ENCODE results near the gene CBY2.

DNA sequence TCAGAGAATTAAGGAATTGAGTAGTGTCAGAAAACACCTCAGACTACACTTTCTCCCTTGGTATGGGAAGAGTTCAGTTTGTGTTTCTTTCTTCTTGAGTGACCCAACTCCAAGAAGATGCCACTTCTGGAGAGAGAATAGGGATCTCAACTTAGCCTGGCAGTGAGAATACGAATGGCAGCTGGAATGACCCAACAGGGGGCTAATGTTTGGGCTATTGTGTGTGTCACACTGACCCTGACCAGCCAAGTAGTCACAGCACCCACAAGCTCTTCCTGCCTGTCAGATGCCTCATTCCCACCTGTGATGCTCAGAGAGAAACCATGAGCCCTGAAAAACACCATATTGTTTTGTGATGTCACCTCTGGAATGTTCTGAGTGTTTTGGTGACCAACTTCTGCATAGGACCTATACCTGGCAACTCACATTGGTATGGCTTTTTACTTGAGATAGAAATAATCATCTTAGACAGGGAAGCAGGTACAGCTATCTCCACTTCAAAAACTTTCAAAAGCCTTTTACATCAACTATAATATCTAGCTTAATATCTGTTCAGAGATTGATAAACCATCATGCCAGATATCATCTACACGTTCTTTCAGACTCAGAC is at the start of gene CBY2:
TSS of gene CBY2 (plus strand) at position 285 of the 610 bp plus-strand sequence.
- RAMPAGE, long total RNA: no peak
- RRBS, 2 experiments: no CpG with 5 or more reads among the region's 2 CpGs
CAGE:
- cytosol, long polyA minus RNA: no peak
- cytosol, long polyA plus RNA: no peak
- long polyA plus RNA: no peak
- nucleolus, long total RNA: no peak
- nucleus, long polyA plus RNA: no peak
- nucleus, long total RNA: no peak

- RAMPAGE, long total RNA: no peak
- RRBS, 2 experiments: no CpG with 5 or more reads among the region's 16 CpGs
CAGE:
- cytosol, long polyA minus RNA: start-site peak on the minus strand at chr13:45969429-45969466, 57 reads; start-site peak on the minus strand at chr13:45969526-45969607, 77 reads
- cytosol, long polyA plus RNA: no peak
- long polyA plus RNA: no peak
- nucleolus, long total RNA: no peak
- nucleus, long polyA plus RNA: no peak
- nucleus, long total RNA: no peak
Observed at GRCh38 chr13:45969205-45970097, 83.1 kb downstream of the ZC3H13 start.

DNA sequence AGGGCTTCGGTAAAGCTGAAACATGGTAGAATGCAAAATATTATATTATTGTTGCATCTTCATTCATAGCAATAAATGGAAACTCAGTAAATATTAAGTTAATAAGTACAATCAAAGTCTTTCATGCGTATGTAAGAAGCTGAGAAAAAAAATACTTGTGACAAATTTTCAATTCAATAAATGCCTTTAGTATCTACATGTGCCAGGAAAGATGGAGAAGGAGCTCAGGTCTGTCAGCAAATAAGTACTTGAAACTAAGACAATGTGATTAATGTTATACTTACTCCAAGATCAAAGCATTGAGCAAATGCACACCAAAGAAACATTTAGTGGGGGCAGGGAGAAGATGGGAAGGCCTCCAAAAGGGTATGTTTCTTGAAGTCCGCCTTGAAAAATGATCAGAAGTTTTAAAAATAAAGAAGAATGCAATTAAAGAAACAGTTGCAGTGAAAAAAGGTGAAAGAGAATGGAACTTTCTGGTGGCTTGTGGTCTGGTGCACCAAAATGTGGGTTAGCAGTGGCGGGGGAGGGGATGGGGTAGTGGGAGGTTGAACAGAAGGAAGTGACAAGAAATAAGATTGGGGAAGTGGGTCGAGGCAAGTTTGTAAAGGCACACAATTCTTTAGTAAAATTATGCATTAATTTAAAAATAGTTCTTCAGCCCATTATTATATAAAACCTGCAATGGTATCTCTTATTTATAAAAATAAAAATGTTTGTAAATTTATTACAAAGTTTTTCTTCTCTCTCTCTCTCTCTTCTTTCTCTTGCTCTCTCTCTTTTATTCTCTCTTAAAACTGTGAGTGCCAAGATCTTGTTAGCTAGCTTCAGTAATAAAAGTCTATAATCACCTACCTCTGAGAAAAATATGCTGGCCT is 2.5 kb downstream of the LCP1 start:
- RAMPAGE, long total RNA: no peak
- RRBS, 2 experiments: no CpG with 5 or more reads among the region's 5 CpGs
CAGE:
- cytosol, long polyA minus RNA: no peak
- cytosol, long polyA plus RNA: no peak
- long polyA plus RNA: no peak
- nucleolus, long total RNA: no peak
- nucleus, long polyA plus RNA: no peak
- nucleus, long total RNA: no peak

- RAMPAGE, long total RNA: no peak
- RRBS, 2 experiments: no CpG with 5 or more reads among the region's 3 CpGs
CAGE:
- cytosol, long polyA minus RNA: no peak
- cytosol, long polyA plus RNA: no peak
- long polyA plus RNA: no peak
- nucleolus, long total RNA: no peak
- nucleus, long polyA plus RNA: no peak
- nucleus, long total RNA: no peak
Observed at GRCh38 chr13:46296121-46296805, 84.5 kb downstream of the LRRC63 start.

- RAMPAGE, long total RNA: no peak
- RRBS, 2 experiments: no CpG with 5 or more reads among the region's 5 CpGs
CAGE:
- cytosol, long polyA minus RNA: no peak
- cytosol, long polyA plus RNA: no peak
- long polyA plus RNA: no peak
- nucleolus, long total RNA: no peak
- nucleus, long polyA plus RNA: no peak
- nucleus, long total RNA: no peak
Observed at GRCh38 chr13:46296900-46297497, 85.3 kb downstream of the LRRC63 start.

DNA sequence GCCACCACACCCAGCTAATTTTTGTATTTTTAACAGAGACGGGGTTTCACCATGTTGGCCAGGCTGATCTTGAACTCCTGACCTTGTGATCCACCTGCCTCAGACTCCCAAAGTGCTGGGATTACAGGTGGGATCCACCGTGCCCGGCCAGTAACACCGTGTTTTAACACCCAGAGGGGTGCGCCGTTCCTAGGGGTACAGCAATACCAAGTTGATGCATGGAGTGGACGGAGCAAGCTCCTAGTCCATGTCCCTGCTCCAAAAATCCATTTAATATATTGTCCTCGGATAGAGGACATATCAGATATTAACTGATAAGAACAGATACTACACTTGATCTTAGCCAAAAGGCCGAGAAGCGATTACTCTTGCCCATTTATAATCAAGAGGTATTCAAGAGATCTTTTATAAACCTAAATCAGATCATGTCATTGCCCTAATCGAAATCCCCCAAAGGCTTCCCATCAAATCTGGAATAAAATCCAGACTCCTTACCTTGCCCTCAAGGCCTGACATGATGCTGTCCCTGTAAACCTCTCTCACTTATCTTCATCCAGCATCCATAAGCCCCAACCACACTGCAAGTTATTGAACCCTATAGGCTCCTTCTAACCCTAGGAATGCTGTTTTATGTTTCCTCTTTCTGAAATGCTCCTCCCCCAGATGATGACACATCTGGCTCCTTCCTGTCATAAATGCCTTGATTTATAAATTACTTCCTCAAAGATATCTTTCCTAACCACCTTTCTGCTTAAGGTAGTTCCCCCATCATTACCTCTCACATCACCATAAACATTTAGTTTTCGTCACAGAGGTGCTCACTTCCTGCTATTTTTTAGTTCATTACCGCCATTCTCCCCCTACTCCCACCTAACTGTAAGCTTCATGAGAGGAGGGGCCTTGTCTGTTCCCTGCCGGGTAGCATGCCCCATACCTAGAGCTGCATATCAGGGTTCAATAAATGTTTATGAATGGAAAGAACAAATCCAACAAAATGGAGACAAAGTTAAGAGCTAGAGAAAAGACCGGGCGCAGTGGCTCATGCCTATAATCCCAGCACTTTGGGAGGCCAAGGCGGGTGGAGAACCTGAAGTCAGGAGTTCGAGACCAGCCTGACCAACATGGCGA is 12.5 kb downstream of the RUBCNL start:
- RAMPAGE, long total RNA: no peak
- RRBS, 2 experiments: 50 to 100% methylated on average over 1 to 2 of the region's 19 CpGs
CAGE:
- cytosol, long polyA minus RNA: no peak
- cytosol, long polyA plus RNA: no peak
- long polyA plus RNA: no peak
- nucleolus, long total RNA: no peak
- nucleus, long polyA plus RNA: no peak
- nucleus, long total RNA: no peak

DNA sequence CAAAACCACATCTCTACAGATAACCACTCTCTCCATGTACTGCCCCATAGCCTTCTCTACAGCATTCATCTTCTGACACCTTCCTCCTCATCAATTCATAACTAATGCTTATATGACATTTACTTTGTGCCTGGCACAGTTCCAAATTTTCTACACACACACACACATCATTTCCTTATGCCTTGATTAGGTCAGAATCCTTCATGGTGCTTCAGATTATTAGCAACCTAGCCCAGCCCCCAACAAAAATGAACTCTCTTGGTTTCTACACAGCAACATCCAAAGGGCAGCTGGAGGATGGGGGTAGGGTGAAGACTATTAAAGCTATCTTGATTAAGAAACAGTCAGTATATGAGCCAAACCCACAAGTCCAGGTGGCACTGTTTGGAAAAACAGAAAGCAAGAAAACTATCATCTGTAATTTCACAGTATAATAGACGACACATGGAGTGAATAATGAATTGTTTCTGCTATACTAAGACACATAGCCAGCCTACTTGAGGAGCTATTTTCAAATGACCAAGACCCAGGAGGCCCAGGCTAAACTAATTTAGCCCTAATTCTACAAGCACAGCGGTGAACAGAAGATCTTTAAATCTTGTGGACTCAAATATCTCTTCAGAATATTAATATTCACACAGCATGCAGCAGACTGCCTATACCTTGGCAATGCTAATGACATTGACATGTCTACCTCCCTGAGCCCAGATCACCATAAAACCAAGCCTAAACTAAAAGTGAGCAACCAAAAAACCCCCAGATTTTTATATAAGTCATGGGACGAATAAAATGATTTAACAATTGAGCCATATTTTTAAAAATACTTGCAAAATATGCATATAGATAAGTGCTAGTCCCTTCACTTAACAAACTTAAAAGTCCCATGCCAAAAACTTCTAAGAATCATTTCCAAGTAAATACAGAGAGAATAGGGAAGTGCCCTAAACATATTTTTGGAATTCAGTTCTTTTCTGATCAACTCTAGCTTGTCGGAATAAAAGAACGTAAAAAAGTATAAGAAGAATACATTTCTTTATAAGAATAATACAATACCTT is 3.4 kb downstream of the RUBCNL start:
- RAMPAGE, long total RNA: no peak
- RRBS, 2 experiments: no CpG with 5 or more reads among the region's 5 CpGs
CAGE:
- cytosol, long polyA minus RNA: no peak
- cytosol, long polyA plus RNA: no peak
- long polyA plus RNA: no peak
- nucleolus, long total RNA: no peak
- nucleus, long polyA plus RNA: no peak
- nucleus, long total RNA: no peak

GRCh38 chr13:46385584-46386167 is 1.4 kb downstream of the RUBCNL start:
- RAMPAGE, long total RNA: no peak
- RRBS, 2 experiments: 1 to 3% methylated on average over 6 of the region's 10 CpGs
CAGE:
- cytosol, long polyA minus RNA: no peak
- cytosol, long polyA plus RNA: no peak
- long polyA plus RNA: no peak
- nucleolus, long total RNA: no peak
- nucleus, long polyA plus RNA: no peak
- nucleus, long total RNA: start-site peak on the minus strand at chr13:46385681-46385942, 5 reads

DNA sequence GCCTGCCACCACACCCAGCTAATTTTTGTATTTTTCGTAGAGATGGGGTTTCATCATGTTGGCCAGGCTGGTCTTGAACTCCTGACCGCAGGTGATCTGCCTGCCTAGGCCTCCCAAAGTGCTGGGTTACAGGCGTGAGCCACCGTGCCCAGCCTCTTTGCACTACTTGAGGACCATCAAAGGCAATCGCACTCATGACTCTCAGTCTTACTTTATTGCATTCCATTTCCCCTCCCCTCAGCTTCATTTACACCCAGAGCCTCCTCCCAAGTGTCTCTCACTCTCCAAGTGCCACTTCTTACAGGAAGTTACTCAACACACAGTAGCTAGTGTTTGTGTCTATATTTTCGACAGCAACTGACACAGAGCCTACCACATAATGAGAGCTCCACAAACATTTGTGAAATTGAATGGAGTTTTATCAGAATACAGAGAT is 16.8 kb upstream of the RUBCNL start:
- RAMPAGE, long total RNA: no peak
- RRBS, 2 experiments: no CpG with 5 or more reads among the region's 6 CpGs
CAGE:
- cytosol, long polyA minus RNA: no peak
- cytosol, long polyA plus RNA: no peak
- long polyA plus RNA: no peak
- nucleolus, long total RNA: no peak
- nucleus, long polyA plus RNA: no peak
- nucleus, long total RNA: no peak

DNA sequence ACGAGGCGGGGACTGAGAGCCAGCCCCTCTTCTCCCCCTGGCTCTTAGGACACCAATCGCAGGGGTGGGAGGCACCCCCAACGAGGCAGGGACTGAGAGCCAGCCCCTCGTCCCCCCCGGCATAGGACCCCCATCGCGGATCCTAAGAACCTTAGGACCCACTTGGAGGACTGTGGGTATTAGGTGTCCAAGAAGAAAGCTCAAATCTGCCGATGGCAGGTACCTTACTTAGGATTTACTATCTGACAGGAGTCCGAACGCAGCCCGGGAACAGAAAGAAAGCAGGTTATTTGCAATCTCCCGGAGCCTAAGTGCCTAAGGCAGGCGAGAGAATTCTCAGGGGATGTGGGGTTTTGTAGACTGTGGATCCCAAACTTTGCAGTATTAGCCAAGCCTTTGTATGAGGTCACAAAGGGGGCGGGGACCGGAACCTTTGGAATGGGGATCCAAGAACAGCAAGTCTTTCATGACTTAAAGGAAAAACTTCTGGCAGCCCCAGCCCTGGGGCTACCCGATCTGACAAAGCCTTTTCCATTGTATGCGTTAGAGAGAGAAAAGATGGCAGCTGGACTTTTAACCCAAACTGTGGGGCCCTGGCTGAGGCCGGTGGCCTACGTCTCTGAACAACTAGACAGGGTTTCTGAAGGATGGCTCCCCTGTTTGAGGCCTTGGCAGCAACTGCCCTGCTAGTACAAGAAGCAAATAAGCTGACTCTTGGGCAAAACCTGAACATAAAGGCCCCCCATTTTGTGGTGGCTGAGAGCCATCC is 80.6 kb upstream of the RUBCNL start:
- RAMPAGE, long total RNA: no peak
- RRBS, 2 experiments: no CpG with 5 or more reads among the region's 20 CpGs
CAGE:
- cytosol, long polyA minus RNA: no peak
- cytosol, long polyA plus RNA: no peak
- long polyA plus RNA: no peak
- nucleolus, long total RNA: no peak
- nucleus, long polyA plus RNA: no peak
- nucleus, long total RNA: no peak

DNA sequence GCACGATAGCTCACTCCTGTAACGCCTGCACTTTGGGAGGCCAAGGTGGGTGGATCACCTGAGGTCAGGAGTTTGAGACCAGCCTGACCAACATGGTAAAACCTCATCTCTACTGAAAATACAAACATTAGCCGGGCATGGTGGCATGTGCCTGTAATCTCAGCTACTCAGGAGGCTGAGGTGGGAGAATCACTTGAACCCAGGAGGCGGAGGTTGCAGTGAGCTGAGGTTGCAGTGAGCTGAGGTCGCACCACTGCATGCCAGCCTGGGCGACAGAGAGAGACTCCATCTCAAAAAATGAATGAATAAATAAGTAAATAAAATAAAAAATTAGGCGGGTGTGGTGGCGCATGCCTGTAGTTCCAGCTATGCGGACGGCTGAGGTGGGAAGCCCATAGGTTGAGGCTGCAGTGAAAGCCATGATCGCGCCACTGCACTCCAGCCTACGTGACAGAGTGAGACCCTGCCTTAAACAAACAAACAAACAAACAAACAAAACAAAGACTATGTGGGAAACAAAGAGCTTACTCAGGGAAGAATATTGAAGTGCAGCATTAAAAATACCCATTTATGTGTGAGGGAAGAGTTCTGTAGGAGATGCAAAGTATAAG is 4.7 kb downstream of the LRCH1 start:
- RAMPAGE, long total RNA: no peak
- RRBS, 2 experiments: no CpG with 5 or more reads among the region's 13 CpGs
CAGE:
- cytosol, long polyA minus RNA: no peak
- cytosol, long polyA plus RNA: no peak
- long polyA plus RNA: no peak
- nucleolus, long total RNA: no peak
- nucleus, long polyA plus RNA: no peak
- nucleus, long total RNA: no peak

- RAMPAGE, long total RNA: no peak
- RRBS, 2 experiments: no CpG with 5 or more reads among the region's 2 CpGs
CAGE:
- cytosol, long polyA minus RNA: no peak
- cytosol, long polyA plus RNA: no peak
- long polyA plus RNA: no peak
- nucleolus, long total RNA: no peak
- nucleus, long polyA plus RNA: no peak
- nucleus, long total RNA: no peak
Observed at GRCh38 chr13:46878404-46878926, 18.4 kb downstream of the HTR2A start.

- RAMPAGE, long total RNA: no peak
- RRBS, 2 experiments: no CpG with 5 or more reads among the region's 3 CpGs
CAGE:
- cytosol, long polyA minus RNA: no peak
- cytosol, long polyA plus RNA: no peak
- long polyA plus RNA: no peak
- nucleolus, long total RNA: no peak
- nucleus, long polyA plus RNA: no peak
- nucleus, long total RNA: no peak
Observed at GRCh38 chr13:46897265-46897481, 320 bp upstream of the HTR2A start.

GRCh38 chr13:48071918-48072782 is 22.8 kb downstream of the MED4 start:
- RAMPAGE, long total RNA: no peak
- RRBS, 2 experiments: no CpG with 5 or more reads among the region's 8 CpGs
CAGE:
- cytosol, long polyA minus RNA: no peak
- cytosol, long polyA plus RNA: no peak
- long polyA plus RNA: no peak
- nucleolus, long total RNA: no peak
- nucleus, long polyA plus RNA: no peak
- nucleus, long total RNA: no peak

DNA sequence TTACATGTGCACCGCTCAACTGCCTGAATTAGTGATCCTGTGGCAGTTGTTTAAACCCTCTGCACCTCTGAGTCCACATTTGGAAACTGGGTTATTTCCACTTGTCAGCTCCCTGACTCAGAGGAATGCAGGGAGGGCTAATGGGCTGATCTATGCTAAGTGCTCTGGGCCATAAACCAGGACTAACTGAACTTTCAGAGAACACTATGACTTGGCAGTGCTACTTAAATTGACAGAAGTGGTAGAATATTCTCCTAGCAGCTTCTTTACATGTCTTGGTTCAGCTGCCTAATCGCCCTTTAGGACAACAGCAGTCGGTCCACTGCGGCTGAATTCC is 26.9 kb upstream of the MED4 start:
- RAMPAGE, long total RNA: no peak
- RRBS, 2 experiments: no CpG with 5 or more reads among the region's 4 CpGs
CAGE:
- cytosol, long polyA minus RNA: no peak
- cytosol, long polyA plus RNA: no peak
- long polyA plus RNA: no peak
- nucleolus, long total RNA: no peak
- nucleus, long polyA plus RNA: no peak
- nucleus, long total RNA: no peak

GRCh38 chr13:48232467-48232885 is 530 bp upstream of the ITM2B start:
- RAMPAGE, long total RNA: no peak
- RRBS, 2 experiments: no CpG with 5 or more reads among the region's 12 CpGs
CAGE:
- cytosol, long polyA minus RNA: no peak
- cytosol, long polyA plus RNA: no peak
- long polyA plus RNA: no peak
- nucleolus, long total RNA: no peak
- nucleus, long polyA plus RNA: no peak
- nucleus, long total RNA: no peak

GRCh38 chr13:48394684-48395346 is 18.1 kb downstream of the LPAR6 start:
- RAMPAGE, long total RNA: no peak
- RRBS, 2 experiments: no CpG with 5 or more reads among the region's 5 CpGs
CAGE:
- cytosol, long polyA minus RNA: no peak
- cytosol, long polyA plus RNA: no peak
- long polyA plus RNA: no peak
- nucleolus, long total RNA: no peak
- nucleus, long polyA plus RNA: no peak
- nucleus, long total RNA: no peak

DNA sequence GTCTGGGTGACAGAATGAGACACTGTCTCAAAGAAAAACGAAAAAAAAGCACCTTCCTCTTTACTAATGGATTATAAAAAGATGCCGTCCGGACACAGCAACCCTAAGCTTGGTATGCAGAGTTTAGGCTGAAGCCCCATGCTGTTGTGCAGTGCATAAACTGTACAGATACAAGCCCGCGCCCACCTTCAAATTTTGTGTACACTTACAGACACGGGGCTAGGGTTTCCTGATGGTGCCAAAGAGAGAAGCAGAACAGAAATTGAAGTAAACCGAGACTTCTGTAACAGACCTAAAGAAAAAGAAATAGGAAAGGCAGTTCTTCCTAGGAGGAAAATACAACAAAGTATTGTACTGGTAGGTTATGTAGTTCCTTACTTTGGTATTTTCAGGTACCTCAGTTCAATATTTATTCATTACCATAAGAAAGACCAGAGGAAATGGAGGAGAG is 8.9 kb downstream of the LPAR6 start:
- RAMPAGE, long total RNA: no peak
- RRBS, 2 experiments: no CpG with 5 or more reads among the region's 7 CpGs
CAGE:
- cytosol, long polyA minus RNA: no peak
- cytosol, long polyA plus RNA: no peak
- long polyA plus RNA: no peak
- nucleolus, long total RNA: no peak
- nucleus, long polyA plus RNA: no peak
- nucleus, long total RNA: no peak

- RAMPAGE, long total RNA: no peak
- RRBS, 2 experiments: no CpG with 5 or more reads among the region's 8 CpGs
CAGE:
- cytosol, long polyA minus RNA: no peak
- cytosol, long polyA plus RNA: no peak
- long polyA plus RNA: no peak
- nucleolus, long total RNA: no peak
- nucleus, long polyA plus RNA: no peak
- nucleus, long total RNA: no peak
Observed at GRCh38 chr13:48411816-48412266, 1.1 kb downstream of the LPAR6 start.

GRCh38 chr13:48418084-48418796 is 5.3 kb upstream of the LPAR6 start:
- RAMPAGE, long total RNA: no peak
- RRBS, 2 experiments: no CpG with 5 or more reads among the region's 4 CpGs
CAGE:
- cytosol, long polyA minus RNA: no peak
- cytosol, long polyA plus RNA: no peak
- long polyA plus RNA: no peak
- nucleolus, long total RNA: no peak
- nucleus, long polyA plus RNA: no peak
- nucleus, long total RNA: no peak